Neural cell (in vitro differentiated cells): ENCODE measurements around a stretch of chr7.

DNA sequence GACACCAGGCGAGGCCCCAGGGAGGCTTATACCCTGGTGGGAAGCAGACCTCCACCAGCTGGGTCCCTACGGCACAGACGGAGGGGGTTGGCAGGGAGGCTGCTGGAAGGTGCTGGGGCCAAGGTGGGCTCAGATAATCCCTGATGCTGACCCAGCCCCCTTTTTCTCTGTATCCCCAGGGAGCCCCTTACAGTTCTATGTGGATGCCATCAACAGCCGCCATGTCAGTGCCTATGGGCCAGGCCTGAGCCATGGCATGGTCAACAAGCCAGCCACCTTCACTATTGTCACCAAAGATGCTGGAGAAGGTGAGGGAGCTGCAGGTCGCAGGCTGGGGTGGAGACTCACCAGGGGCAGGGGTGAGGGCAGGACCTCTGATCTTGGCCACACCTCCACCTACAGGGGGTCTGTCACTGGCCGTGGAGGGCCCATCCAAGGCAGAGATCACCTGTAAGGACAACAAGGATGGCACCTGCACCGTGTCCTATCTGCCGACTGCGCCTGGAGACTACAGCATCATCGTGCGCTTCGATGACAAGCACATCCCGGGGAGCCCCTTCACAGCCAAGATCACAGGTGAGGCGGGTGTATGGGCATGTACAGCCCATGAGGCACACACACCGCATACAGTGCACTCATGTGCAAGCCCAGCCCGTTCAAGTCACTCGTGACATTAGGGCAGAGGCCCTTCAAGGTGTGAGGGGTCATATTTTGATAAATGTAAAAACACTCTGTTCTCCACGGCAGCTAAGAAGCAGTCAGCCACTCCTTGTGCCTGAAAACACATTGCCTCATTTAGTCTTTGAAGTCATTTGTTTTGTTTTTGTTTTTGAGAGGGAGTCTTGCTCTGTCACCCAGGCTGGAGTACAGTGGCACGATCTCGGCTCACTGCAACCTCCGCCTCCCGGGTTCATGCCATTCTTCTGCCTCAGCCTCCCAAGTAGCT, 11.3 kb upstream of the ATP6V1F start:
- RAMPAGE, long total RNA = no peak

DNA sequence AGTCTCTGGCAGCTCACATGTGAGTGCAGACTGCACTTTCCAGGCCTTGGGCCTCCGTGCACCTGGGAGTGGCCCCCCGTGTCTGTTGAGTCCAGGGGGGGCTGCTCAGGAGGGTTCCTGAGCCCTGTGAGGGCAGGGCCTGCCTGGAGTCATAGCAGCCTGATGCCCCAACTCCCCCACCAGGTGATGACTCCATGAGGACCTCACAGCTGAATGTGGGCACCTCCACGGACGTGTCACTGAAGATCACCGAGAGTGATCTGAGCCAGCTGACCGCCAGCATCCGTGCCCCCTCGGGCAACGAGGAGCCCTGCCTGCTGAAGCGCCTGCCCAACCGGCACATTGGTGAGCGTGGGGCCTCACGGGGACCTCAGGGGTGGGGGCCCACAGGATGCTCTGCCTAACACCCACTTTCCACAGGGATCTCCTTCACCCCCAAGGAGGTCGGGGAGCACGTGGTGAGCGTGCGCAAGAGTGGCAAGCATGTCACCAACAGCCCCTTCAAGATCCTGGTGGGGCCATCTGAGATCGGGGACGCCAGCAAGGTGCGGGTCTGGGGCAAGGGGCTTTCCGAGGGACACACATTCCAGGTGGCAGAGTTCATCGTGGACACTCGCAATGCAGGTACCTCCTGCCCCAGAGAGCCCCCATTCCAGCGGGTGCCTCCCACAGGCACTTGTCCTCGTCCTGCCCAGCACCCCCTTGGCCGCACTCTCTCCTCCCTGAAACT, 10.1 kb upstream of the ATP6V1F start:
- RAMPAGE, long total RNA = no peak

- RAMPAGE, long total RNA = no peak
These were observed 6.0 kb upstream of the ATP6V1F start for GRCh38 chr7:128856669-128857007.

DNA sequence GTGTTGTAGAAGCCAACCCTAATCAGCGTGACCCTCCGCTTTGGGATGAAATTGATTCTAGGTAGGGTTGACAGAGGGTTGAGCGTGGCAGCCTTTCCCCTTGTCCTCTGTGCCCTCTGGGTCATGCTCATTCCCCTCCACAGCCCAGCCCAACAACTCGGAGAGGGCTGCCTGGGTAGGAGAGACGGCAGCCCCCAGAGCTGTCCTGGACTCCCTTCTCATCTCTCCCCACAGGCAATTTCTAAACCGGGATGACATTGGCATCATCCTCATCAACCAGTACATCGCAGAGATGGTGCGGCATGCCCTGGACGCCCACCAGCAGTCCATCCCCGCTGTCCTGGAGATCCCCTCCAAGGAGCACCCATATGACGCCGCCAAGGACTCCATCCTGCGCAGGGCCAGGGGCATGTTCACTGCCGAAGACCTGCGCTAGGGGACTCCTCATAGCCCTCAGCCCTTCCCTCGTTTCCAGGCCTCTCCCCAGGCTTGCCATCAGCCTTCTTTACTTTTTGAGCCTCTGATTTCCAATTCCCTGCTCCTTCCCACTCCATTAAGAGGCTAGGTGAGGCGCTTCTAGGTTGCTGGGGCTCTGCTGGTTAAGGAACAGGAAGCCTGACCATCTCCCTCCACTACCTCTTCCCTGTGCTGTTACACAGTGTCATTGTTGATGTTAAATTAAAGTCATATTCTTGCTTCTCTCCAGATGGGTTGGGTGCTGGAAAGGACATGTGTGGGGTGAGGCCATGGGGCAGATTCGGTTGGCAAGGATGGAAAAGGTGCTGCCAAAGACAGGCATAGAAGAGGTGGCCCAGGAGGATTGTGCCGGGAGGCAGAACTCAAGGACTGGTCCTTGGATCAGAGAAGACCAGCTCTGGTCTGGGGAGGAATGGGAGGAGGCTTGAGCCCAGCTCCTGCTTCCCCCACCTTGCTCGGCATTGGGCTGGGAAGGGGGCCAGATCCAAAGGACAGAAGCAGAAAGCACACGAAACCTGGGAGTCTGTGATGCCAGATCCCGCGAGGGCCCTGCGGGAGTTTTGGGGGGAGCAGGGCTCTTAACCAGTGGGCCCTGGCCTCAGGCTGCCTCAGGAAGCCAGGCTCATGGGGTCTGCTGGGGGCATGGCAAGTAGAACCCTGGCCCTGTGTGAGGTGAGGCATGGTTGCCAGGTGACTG, 600 bp upstream of the ATP6V1FNB start:
- RAMPAGE, long total RNA = no peak

GRCh38 chr7:128868185-128868802, 2.2 kb downstream of the ATP6V1FNB start:
- RAMPAGE, long total RNA = no peak

GRCh38 chr7:128909622-128910570, 613 bp downstream of the KCP start:
- RAMPAGE, long total RNA = no peak

DNA sequence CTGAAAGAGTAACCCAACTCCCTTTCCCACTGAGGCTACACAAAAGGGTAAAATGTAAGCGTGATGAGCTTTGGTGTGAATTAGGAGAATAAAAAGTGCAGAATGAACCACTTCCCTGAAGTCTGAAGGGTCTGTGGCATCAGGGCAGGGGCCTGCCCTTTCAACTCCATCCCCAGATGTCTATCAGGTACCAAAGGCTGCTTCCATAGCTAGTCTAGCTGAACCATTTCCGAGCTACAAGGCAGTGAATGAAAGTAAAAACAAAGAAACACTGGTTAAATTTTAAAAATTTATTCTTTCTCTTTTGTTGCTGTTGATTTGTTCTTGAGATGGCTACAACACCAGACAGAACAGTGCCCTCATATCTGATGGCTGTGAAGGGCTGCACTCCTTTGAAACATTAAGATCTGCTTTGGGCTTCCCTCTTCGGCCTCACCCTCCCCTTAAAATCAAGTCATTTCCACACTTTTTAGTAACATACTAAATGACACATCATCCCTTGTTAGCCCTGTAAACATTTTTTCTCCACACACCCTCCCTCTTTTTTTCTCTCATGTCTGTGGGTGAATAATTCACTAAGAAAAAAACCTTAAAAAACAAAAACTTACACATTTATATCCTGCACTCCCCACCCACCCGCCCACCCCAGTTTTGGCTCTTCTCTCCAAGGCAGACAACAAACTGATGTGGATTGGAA, 16.3 kb downstream of the IRF5 start:
- RAMPAGE, long total RNA = no peak

DNA sequence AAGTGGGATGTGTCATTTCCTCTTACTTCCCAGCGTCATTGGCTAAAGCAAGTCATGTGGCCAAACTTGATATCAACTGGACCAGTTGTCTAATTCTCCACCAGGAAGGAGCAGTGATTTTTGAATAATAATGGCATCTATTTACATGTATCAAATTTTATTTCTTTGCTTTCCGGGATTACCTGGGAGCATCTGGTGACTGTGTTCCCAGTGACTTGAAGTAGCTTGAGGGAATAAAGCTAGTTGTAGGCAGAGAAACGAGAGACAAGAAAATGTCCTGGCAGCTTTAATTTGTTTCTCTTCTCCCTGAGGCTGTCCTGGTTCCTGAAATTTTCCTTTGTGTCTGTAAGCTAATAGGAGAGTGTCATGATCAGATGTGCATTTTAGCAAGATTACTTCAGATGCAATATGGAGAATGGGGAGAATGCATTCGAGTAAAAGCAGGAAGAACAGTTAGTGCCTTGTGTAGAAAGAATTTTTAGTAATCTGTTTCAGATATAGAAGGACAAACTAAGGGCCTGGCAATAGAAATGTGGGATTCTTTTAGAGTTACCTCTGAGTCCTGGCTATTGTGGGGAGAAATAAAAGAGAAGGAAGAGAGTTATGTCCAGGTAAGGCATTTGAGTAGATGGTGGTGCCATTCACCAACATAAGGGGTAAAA, 38.6 kb downstream of the AHCYL2 start:
- RAMPAGE, long total RNA = no peak

DNA sequence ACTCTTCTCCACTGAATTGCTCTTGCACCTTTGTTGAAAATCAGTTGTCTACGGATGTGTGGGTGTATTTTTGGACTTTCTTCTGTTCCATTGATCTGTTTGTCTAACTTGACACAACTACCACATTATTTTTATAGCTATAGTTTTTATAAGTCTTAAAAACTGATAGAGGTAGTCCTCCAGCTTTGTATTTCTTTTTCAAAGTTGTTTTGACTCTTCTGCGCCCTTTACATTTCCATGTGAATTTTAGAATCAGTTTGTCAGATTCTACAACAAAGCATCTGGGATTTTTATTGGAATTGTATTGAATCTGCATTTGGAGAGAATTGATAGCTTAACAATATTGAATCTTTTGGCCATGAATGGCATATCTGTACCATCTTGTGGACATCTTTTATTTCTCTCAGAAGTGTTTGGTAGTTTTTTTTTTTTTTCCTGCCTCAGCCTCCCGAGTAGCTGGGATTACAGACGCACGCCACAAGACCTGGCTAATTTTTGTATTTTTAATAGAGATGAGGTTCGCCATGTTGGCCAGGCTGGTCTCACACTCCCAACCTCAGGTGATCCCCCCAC, 54.1 kb downstream of the AHCYL2 start:
- RAMPAGE, long total RNA = no peak

DNA sequence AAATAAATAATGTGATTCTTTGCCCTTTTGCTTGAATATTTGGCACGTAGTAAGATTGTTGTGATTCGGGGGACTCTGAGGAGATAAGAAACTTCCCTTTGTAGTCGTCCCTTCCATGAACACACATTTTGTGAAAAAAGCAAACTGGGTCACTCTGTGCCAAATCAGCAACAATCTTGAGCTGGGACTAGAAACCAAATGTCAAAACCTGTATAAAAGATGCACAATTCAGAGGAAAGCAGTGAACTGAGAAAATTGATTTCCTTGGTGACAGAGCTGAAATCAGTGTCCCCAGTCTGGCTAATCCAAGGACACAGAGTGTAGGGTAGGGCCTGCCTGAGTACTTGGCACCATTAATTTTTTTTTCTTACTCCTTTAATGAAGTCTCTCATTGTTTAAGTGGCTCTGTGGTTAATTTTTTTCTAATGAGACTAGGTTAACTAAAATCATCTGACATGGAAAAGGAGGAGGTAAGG, 59.2 kb upstream of the STRIP2 start:
- RAMPAGE, long total RNA = no peak

DNA sequence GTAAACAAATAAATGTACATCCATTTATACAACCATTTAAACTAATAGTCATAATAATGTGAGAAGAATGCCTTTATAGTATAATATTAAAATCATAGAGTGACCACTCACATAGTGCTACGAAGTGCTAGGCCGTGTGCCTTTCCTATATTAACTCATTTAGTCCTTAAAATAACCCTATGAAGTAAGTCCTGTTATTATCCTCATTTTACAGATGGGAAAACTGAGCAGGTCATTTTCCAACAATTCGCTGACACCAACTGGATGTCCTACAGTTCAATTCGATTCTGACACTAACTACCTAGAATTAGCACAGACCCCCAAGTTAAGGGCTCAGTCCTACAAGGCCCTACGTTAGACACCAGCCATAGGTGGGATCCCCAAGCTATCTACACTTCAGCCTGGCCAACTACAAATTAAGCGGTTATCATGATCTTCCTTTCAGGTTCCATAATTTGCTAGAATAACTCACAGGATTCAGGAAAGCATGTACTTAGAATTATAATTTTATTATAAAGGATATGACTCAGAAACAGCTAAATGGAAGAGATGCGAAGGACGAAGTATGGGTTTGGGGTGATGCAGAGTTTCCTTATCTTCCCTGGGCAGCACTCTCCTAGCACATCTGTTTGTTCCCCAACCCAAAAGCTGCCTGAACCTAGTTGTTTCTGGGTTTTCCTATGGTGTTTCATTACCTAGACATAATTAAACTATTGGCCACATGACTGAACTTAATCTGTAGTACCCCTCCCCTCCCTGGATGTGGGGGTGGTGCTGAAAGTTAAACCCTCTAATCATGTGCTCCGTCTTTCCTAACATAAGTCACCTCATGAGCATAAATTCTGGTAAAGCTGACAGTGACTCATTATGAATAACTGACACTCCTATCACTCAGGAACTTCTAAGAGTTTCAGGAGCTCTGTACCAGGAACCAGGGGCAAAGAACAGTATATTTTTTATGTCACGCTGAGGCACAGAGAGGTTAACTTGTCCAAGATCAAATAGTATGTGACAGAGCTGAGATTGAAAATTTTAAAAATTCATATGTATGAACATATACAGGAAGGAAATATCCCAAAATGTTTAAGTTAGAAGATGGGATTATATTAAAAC, 4.5 kb downstream of the STRIP2 start:
- RAMPAGE, long total RNA = no peak

DNA sequence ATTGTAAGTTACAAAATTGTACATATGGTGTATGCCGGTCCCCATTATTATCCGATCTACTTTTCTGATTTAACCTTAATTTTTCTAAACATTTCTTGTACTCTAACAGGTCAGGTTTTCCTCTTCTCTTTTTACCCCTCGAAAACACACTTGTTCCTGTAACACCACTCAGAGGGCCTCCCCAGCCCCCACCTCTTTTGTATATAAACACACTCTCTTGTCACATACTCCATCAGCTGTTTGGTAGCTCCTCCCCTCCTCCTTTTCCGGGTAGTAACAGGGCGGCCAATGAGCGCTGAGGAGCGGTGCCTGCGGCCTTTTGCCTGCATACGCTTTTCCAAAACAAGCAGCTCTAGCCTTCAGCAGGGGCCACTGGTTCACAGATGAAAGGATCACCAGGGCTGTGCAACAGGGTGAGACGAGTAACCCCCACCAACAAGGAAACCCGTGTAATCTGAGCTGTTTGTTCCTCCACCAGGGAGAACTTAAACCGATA, 4.0 kb downstream of the UBE2H start:
- RAMPAGE, long total RNA = start-site peak on the plus strand centred at position 362 of the sequence, 44 bp wide, 23 and 18 reads in 2 replicates

DNA sequence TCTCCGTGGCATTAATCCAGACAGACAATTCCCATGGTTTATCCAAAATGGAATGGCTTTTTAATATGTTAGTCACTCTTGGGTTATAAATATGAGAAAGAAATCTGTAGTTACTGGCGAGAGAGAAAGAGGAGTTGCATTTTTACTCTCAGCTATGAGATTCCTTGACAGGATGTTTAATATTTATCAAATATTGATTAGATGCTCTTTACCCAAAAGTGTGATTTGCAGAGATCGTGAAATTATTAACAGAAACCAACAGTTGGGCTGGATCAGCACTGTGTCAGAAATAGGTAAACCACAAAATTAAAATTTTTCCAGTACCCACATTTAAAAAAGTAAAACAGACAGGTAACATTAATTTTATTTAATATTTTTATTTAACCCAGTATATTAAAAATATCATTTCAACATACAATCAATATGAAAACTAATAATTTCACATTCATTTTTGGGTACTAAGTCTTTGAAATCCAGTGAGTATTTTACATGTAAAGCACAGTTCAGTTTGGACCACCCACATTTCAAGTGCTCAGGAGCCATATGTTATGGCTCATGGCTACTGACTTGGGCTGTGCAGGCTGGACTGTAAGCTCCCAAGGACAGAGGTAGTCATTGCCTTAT, 42.4 kb downstream of the KLHDC10 start:
- RAMPAGE, long total RNA = no peak

DNA sequence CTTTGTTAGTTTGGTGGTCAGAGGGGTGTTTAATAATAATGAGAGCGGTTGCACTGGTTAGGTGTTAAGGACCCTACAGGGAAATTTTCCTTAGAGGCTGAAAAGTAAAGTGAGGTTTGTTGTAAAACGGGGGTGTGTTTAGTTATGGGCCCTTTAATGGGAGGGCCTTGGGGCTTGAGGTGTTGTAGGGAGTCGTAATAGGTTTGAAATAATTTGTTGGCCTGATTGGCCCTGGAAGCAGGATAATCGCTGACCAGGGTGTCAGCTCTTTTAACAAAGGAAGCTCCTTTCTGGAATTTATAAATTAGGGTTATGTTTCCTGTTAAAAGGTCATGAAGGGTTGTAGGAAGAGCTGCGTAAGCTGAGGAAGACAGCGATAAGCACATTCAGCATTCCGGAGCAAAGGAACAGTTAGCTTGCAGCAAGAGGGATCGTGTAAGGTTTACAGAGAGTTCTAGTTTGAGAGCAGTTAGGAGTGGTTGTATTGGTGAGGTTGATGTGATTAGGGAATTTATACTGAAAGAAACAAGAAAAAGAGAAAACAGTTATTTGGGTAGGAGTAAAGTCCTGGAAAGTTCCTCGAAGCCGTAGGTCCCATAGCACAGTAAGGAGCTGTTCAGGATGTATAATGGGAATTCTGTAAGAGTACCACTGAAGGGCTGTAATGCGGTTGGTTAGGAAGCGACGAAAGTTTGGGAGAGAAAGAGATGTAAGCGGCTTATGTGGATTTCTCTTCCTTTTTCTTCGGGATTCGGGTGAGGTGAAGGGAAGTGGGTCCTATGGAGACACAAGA, 21.4 kb downstream of the CPA4 start:
- RAMPAGE, long total RNA = no peak

- RAMPAGE, long total RNA = no peak
These were observed 11.0 kb upstream of the CPA1 start for GRCh38 chr7:130369078-130369816.

- RAMPAGE, long total RNA = no peak
These were observed 10.1 kb downstream of the CEP41 start for GRCh38 chr7:130430692-130431209.

- RAMPAGE, long total RNA = start-site peak on the minus strand at chr7:130490975-130491008, 30 and 26 reads in 2 replicates
These were observed 918 bp upstream of the MEST start for GRCh38 chr7:130490746-130491587.

GRCh38 chr7:130504791-130505706, 13.2 kb downstream of the MEST start:
- RAMPAGE, long total RNA = no peak

DNA sequence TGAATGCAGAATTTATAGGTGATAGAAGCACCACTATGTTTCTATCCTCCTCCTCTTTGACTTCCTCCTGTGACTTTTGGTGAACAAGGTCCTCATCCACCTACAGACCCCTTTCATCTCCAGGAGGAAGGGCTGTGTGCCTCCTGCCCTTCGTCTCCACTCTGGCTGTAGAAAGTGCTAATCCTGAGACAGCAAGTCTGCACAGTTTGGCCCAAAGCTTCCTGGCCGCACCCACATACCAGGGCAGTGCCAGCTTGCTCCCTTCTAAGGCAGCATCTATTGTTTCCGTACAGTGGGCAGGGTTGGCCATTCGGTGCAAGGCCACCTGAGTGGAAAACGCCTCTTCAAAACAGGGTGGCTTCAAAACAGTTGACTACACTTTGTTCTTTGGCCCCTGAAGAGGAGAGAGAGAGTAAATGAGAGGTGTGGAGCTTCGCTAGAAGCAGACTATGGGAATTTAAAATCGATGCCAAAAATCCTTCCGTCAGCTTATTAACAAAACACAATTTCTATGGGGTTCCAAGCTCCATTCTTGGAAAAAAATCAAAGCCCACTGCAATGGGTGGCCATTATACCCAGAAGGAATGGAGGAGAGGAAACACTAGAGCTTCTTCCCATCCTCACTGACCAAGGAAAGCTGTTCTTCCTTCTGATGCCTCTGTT, 134.2 kb upstream of the KLF14 start:
- RAMPAGE, long total RNA = no peak

DNA sequence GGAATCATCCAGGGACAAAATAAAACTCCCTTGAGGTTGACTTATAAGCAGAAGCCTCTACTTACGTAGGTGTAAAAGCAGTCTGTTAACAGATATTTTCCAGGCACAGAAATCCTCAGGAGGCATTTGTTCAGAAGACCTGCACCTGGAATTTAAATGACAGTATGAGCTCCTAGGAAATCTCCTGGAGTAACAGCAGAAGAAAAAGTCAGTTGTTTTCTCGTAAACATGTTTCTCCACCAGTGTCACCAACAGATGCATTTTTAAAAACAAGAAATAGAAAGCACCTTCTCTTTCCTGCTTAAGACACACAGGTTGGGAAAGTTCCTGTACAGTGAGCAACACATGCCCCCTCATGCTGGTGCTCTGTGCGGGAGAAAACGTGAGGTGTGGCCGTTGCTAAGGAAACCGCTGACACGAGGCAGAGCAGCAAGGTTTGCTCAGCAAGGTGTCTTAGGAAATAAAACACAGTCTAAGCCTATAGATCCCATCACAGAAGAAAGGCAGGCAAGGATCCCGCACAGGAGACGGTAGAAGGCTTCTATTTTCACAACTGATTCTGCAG, 150.3 kb upstream of the KLF14 start:
- RAMPAGE, long total RNA = no peak